GM12891 (cell line): ENCODE data around the gene PTPRCAP.

DNA sequence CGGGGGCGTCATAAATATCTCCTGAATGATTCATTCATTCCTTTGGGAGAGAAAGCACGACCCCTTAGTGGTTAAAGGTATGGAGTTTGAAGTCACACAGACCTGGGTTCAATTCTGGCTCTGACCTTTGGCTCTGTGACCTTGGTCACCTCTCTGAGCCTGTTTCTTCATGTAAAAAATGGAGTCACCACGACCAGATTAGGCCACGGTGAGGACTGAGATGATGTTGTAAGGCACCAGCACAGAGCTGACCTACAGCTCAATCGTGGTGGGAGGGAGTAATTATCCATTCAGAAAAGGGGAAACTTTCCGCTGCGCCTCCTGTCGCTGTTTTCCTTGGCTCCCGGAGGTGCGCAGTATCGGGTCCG is 400 bp upstream of the SYT12 start:
- RRBS: no CpG with 5 or more reads among the region's 13 CpGs

DNA sequence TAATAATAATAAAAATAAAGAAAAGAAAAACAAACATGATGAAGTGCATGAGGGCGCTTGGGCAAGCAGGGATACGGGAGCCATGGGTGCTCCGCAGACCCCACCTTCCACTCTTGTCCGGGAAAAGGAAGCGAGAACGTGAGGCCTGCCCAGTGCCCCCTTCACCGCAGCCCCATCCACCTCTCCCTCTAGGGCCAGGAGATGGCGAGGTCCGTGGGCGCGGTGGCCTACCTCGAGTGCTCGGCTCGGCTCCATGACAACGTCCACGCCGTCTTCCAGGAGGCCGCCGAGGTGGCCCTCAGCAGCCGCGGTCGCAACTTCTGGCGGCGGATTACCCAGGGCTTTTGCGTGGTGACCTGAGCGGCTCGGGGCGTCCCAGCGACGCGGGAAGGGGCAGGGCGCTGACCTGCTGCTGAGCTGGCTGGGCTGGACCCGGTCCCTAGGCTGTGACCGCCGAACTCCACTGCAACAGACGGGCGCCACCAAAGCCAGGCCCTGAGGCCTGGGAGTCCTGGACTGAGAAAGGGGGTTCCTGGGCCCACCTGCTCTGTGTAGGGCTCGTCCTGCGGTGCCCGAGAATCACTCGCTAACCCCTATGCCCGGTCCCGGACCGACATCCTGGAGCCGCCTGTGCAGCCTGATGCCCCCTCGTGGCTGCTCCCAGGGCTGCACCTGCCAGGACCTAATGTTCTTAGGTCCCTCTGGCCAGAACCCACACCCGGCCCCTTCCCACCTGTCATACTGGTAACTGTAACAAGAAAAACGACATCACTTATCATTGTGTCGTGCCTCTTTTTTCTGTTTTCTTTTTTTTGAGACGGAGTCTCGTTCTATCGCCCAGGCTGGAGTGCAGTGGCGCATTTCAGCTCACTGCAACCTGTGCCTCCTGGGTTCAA is 14.8 kb downstream of the RHOD start:
- RRBS: no CpG with 5 or more reads among the region's 53 CpGs

DNA sequence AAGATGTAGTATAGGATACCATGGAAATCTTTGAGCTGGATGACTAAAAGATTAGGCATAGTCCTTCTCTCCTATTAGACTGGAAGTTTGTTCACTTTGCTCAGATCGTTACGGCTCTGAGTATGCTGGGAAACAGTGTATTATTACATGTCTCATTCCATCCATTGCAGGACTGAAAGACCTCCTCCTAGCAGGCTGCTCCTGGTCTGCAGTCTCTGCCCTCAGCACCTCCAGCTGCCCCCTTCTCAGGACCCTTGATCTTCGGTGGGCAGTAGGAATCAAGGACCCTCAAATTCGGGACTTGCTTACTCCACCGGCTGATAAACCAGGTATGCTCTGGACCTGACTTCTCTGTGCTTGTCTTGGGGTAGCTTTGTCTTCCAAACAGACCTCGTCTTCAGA is 13.0 kb upstream of the GRK2 start:
- RRBS: no CpG with 5 or more reads among the region's 6 CpGs

DNA sequence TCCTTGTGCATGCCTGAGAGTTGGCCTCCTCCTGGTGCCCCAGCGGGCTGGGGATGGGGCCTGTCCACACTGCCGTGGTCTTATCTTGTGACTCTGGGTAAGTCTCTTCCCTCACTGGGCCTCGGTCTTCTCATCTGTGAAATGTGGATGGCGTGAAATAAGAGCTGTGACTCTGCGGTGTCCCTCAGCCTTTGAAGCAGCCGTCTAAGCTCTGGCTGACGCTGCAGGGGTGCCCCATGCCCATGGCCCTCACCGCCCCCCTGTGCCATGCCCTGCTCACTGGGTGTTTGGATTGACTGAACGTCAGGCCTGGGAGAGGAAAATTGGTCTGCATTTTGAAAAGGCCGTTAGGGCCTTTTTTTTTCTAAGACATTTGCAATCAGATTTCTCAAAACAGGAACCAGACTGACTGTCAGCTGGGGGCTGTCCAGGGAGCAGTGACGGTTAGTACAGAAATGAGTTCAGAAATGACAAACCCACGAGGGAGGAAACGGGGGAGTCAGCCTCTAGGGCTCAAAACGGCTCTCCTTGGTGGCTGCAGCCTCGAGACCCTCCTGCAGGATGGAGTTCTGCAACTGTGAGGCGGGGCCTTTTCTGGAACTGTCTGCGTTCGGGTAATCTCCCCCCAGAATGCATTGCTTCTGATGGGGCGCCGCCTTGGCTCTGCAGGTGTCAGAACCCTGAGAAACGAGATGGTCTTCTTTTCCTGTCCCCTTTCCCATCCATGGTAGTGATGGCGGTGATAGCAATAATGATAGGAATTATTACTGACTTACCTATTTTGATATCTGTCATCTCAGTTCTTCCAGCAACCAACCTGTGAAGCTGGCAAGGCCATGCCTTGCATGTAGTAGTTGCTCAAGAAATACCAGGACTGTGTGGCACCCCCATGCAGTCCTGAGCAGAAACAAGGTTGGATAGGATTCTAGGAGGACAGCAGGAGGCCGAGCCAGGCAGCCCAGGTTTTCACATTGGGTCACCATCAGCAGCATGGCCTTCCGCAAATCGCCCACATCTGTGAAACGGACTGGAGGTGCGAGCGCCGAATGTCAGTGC is 2.1 kb downstream of the GRK2 start:
- RRBS: no CpG with 5 or more reads among the region's 29 CpGs

- RRBS: 7% methylated on average over 2 of the region's 6 CpGs
Observed at GRCh38 chr11:67272458-67272881, 6.2 kb downstream of the GRK2 start.

- RRBS: 4% methylated on average over 7 of the region's 40 CpGs
Observed at GRCh38 chr11:67276766-67277945, 10.9 kb downstream of the GRK2 start.

DNA sequence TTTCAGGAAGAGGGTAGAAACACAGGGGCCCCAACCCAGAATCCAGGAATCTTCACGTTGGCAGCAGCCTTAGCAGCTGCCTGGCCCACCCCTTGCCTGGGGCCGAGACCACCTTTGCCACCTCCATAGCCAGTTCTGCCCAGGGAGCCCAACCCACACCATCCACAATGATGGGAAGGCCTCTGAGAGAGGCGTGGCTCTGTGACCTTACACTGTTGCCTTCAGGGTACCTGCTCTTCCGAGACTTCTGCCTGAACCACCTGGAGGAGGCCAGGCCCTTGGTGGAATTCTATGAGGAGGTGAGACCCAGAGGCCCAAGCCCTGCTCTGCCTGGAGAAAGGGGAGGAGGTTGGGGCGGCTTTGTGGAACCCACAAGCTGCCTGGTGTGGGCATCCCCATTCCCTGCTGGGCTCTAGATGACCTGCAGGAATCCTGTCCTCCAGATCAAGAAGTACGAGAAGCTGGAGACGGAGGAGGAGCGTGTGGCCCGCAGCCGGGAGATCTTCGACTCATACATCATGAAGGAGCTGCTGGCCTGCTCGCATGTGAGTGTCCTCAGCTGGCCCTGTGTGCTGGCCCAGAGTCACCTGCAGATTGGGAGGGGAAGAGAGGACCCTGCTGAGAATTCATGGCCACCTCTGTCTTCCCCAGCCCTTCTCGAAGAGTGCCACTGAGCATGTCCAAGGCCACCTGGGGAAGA is 10.0 kb upstream of the ANKRD13D start:
- RRBS: no CpG with 5 or more reads among the region's 13 CpGs

- RRBS: no CpG with 5 or more reads among the region's 5 CpGs
Observed at GRCh38 chr11:67280164-67280381, 9.0 kb upstream of the ANKRD13D start.

- RRBS: no CpG with 5 or more reads among the region's 39 CpGs
Observed at GRCh38 chr11:67289596-67290504, 747 bp downstream of the ANKRD13D start.

DNA sequence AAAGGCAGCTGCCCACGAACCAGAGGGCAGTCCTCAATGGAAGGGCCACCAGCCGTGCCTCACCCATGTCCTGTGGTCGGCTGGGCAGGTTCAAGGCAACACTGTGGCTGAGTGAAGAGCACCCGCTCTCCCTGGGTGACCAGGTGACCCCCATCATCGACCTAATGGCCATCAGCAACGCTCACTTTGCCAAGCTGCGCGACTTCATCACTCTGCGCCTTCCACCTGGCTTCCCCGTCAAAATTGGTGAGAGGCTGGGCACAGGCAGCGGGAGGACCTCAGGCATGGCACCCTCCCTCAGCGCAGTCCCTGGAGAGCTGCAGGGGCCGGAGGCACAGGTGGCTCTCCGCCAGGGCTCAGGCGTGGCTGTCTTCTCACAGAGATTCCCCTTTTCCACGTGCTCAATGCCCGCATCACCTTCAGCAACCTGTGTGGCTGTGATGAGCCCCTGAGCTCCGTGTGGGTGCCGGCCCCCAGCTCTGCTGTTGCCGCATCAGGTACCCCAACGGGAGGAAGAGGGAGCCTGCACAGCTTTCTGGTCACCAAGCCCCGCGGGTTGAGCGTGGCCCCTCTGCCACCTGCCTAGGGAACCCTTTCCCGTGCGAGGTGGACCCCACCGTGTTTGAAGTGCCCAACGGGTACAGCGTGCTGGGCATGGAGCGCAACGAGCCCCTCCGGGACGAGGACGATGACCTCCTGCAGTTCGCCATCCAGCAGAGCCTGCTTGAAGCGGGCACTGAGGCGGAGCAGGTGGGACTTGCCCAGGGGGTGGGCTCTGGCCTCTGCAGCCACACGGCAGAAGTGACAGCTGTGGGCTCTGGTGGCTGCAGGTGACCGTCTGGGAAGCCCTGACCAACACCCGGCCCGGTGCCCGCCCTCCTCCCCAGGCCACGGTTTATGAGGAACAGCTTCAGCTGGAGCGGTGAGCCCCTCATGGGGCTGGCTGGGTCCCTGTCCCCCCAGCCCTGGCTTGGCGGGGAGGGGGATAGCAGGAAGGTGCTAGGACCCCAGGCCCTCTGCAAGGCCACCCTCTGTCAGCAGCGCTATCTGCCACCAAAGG is 2.1 kb upstream of the SSH3 start:
- RRBS: no CpG with 5 or more reads among the region's 46 CpGs

DNA sequence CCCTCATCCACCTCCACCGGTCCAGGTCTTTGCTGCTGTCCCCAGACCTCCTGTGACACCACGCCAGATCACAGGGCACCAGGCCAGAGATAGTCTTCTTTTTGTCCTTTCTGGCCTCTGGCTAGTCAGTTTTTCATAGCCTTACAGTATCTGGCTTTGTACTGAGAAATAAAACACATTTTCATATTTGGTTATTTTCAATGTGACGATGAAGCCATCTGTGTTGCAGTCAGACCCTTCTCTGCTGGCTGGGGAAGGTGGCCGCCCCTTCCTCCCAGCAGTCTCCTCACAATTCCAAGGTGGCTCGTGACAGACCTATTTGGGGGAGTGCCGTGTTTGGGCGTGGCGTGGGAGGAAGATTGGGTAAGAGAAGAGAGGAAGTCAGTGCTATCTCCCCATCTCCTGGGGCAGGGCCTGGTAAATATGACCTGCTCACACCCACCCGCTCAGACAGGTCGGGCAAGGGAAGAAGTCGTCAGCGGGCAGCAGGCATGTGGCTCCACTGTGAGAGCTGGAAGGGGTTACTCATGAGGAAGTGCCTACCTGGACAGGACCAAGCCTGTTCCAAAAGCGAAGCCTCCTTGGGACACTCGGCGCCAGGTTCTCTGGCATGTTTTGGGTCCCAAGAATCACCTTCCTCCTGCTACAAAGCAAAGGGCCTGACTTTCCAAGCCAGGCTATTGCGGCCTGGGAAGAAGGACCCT is 9.2 kb downstream of the SSH3 start:
- RRBS: no CpG with 5 or more reads among the region's 16 CpGs

GRCh38 chr11:67365710-67366330 is 7.6 kb downstream of the CLCF1 start:
- RRBS: no CpG with 5 or more reads among the region's 11 CpGs

DNA sequence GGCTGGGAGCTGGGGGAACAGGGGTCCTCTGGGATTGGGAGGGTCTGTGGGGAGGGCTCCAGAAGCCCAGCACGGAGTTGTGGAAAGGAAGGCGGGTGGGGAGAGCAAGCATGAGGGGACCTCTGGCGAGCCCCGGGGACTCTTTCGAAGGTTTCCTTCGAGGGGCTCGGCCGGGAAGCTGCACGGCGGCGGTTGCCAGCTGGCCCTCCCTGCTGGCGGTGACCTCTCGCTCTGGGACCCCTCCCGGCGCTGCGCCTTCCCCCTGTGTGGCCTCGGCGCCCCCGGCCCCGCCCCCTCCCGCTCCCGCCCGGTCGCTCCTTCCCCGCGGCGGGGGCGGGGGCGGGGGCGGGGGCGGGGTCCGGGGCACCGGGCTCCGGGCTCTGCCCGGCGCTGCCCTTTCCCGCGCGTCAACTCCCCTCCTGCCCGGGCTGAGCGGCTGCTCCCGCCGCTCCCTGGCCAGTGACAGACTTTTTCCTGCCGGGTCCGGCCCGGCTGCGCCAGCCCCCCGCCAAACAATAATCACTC is 1.0 kb downstream of the CLCF1 start:
- RRBS: 2% methylated on average over 20 of the region's 48 CpGs

DNA sequence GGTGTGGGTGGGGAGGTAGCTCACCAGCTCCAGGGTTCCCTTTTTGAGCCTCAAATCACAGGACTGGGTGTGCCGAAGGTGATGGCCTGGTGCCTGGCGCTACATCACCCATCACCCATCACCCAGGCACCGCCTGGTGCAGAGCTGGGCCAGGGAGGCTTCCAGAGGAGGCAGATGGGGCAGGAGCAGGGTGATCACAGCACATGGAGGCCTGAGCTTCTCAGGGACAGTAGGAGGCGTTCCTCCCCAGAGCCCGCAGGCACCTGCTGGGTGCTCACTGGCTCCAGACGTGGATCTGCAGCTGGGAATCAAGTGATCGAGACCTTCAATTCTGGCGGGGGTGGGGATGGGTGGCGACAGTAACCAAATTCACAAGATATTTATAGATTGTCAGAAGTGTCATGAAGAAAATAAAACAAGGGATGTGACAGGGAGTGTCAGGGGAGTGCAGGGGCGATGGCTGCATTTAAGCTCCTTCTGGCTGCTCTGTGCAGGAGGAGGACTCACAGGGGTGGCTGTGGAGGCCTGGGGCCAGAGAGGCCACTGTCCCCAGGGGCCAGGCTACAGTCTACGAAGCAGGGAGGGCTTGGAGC is 3.3 kb downstream of the TBC1D10C start:
- RRBS: no CpG with 5 or more reads among the region's 11 CpGs

GRCh38 chr11:67431115-67431775 is 3.0 kb downstream of the RPS6KB2 start:
- RRBS: no CpG with 5 or more reads among the region's 15 CpGs

DNA sequence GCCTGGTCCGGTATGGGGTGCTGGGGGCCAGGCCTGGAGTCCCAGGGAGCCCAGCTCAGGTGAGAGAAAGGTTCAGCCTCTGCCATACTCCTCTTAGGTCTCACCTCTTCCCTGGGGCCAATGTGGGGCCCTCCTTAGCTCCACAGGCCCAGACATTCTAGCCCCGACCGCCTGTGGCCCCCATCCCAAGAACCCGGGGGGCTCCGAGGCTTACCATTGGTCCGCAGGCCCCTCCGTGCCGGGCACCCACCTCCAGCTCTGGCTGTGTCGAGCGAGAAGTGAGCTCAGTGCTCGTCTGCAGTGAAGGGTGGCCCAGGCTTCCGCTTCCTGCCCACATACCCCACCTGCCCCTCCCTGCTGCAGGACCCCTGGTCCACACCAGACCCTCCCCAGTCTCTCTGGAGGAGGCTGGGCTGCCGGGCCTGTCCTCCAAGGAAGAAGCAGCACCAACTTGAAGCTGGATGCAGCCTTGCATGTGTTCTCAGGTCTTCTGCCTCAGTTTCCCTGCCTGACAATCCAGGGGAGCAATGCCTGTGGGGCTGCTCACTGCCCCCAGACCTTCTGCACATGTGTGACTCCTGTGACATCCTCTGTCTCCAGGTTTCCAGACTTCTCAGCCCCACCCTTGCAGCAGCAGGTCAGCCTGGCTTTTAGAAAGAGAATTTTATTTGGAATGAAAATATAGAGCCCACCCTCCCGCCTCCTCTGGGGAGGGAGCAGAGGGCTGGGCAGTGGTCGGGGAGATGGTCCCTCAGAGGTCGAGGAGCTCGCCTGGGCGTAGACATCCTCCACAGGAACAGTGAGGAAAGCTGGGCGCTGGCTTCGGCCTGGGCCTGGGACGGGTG is at the start of gene PTPRCAP:
TSS of gene PTPRCAP (minus strand) at position 280 of the 845 bp plus-strand sequence.
- RRBS: 1% methylated on average over 5 of the region's 21 CpGs

- RRBS: 27% methylated on average over 6 of the region's 38 CpGs
Observed at GRCh38 chr11:67438248-67438931, 908 bp upstream of the PTPRCAP start.

DNA sequence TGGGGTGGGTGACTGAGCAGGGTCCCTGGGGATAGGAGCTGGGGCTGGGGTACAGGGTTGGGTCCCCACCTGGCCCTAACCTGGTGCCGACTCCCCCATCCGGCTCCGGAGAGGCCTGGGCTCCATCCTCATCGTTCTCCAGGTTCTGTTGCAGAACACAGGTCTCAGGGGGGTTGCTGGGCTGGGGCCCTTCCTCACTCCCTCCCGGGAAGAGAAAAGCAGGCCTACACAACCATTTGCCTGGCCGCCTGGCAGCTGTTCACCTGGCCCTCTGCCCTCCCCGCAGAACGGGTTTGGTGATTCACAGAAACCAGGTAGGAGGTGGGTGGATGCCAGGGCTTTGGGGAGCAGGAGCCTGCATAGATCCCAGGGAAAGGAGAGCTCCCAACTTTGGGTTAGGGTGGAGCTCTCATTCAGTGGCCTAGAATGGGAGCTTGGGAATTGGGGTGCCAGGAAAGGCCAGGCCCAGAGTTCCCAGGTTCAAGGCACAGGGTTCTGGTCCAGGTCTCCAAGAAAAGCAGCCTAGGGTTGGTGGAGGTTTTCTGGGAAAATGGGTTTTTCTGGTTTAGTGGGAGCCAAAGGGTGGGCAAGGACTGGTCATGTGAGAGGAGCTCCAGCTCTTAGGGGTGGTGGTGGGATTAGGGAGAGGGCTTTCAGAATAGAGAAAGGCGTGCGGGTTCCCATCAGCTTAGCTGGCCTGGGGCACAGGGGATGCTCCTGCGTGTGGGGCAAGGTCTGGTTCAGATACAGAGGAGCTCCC is 923 bp downstream of the TMEM134 start:
- RRBS: 0% methylated on average over 1 of the region's 11 CpGs

- RRBS: no CpG with 5 or more reads among the region's 16 CpGs
Observed at GRCh38 chr11:67483701-67484607, 1.1 kb downstream of the AIP start.

- RRBS: no CpG with 5 or more reads among the region's 10 CpGs
Observed at GRCh38 chr11:67548656-67549148, 25.5 kb upstream of the CABP2 start.